A172 (cell line): ENCODE measurements around a stretch of chr3.

DNA sequence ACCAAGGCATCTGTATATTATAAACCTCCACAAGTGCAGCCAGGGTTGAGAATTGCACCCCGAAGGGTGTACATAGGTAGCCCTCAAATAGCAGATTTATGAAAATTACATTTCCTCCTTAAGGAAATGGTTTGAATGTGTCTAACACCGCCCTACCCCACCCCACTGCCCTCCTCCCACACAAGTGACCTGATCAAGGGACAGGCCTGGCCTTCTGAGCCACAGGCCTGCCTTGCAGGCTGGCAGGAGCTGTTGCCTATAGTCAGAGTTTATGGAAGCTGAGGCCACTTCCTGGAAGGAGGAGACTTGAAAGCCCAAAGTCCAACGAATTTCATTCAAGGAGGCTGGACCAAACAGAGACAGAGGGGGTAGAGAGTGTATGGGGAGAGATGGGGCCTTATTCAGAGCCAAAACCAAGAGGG lies 100.6 kb upstream of the HES1 start:
- RAMPAGE, long total RNA = no peak

DNA sequence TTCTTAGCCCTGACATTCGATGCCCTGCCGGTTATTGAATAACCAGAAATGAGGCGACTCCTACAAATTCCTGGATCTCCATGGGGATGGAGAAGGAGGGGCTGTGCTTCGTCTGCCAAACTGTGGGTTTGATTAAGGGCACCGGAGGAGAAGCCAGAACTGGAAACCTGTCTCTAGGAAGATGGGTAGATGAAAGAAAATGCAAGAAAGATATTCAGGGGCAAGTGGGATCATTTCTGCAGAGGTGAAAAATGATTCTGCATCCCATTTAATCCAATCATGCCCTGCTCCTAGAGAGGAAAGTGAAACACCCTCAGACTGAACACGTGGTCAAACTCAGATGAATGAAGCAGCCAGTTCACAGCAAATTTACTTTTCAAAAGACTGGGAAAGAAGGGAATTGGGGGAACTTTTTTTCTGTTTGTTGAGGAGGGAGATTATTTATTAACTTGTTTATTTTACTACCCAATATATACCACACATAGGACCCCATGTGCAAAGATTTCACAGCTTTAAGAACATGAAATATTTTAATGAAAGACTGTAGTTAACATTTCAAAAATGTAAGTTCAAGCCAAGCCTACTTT lies 23.1 kb upstream of the HES1 start:
- RAMPAGE, long total RNA = no peak

DNA sequence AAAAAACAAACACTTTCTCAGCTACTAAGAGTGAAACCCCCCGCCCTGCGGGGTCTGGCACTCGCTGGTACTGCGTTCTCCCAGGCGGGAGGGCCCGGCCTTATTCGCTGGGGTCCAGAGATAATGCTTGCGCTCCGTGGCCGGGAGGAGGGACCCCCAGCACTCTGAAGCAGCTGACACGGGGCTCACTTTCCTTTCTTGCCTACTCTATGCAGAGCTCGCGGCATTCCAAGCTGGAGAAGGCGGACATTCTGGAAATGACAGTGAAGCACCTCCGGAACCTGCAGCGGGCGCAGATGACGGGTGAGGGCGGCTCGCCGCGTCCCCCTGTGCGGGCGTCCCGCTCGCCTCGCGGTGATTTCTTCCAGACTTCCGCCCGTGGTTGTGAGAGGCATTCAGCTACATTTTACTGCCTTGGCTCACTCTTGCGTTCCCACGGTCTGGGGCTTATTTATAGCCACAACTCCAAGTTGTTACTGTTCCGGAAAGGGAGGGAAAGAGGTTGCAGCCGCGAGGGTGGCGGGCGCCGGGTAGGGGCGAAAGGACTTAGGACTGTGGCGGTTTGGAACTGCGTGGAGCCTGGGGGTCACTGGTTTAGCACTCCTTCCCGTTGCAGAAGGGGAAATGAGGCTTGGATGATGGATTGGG lies 922 bp downstream of the HES1 start:
- RAMPAGE, long total RNA = no peak

DNA sequence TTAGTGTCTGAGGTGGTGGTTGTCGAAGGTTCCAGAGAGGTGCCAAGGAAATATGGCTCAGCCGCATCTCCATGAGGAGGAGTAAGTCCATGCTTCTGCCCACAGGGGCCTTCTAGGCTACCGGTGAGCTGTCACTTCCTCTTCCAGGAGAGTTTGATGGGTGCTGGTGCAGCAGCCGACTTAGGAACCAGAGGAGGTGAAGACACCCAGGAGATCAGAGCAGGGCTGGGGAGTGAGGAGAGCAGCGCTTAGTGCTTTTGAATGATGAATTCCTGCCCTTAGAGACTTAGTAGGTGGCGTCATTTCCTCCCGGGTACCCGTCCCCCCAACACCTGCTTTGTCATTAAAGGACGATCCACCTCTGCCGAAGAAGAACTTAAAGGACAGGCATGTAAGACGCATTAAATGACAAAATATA lies 67.5 kb downstream of the HES1 start:
- RAMPAGE, long total RNA = no peak

DNA sequence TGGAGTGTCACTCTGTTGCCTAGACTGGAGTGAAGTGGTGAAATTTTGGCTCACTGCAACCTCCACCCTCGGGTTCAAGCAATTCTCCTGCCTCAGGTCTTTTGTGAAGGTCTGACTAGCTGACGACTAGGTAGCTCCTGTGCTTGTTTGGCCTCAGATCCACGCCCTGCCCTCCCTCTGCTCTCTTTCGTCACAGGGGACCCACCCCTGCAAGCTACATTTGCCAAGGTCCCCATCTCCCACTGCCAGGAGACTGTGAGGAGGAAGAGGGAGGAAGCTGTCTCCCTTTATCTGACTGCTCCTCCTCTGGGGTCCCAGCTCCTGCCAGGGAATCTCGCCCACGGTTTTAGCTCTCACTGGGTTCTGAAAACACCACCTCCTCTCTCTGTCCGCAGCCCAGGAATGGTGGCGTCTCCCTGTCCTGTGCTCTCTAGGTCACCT lies 83.8 kb downstream of the CPN2 start:
- RAMPAGE, long total RNA = no peak

DNA sequence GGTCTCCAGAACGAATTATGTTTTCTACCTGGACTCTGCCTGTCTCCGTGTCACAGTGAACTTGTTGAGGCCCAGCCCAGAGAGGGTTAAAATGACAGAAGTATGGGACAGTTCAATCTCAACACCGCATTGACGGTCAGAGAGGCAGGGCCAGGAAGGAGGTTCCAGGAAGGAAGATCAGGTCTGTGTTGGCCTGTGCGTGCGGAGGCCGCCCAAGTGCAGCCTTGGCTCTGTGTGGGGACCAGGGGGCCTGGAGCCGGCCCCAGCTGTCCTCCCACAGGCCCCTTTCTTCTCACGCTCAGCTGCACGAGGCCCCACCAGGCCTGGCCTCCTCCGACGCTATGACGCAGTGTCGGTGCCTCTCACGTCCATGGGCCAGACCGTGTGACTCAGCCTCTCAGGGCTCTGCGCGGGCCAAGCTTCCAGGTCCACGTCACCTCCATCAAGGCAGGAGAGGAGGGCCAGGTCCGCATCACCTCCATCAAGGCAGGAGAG lies 83.3 kb downstream of the CPN2 start:
- RAMPAGE, long total RNA = no peak

- RAMPAGE, long total RNA = no peak
Observed at GRCh38 chr3:194313589-194313993, 37.5 kb downstream of the CPN2 start.

DNA sequence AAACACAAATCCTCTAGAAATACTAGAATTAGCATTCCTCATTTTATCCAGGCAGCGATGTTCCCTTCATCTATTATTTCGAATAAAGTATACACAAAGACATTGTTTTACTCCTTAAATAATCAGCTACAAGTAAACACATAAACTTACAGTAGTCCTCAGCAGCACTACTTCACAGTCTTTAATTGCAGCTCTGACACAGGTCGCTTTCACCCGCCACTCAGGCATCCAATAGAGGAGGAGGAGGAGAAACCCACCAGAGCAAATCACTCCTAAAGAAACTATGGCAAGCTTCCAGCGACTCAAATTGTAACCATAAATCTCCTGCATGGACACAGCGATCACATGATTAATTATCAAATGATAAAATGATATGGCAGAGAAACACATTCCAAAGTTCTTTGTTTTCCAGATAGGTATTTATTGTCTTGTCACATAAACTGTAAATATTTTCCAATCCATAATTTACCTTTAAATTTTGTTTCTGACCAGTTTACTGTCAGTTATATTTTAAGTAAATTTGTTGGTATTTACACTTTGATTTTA lies 26.2 kb downstream of the ATP13A3 start:
- RAMPAGE, long total RNA = no peak

- RAMPAGE, long total RNA = no peak
Observed at GRCh38 chr3:194577867-194578495, 55.2 kb downstream of the TMEM44 start.

GRCh38 chr3:194587046-194587736 lies 46.0 kb downstream of the TMEM44 start:
- RAMPAGE, long total RNA = no peak

DNA sequence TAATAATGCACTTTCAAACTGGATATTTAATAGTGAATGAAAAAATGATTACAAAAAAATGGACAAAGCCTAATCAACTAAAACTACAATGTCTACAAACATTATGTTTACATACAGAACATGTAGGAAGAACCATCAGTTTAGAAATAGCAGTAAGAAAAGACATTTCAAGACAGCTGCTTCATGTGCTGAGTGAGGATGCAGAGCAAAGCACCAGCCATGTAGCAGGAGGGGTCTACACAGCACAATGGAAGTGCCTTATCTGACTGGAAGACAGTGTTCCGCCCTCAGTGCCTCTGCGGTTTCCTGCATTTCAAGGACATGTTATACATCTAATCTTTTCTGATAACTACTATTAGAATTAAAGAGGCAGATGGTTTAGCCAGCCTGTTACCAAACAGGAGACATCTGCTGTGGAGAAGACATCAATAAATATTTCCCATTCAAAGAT lies 10.7 kb downstream of the LSG1 start:
- RAMPAGE, long total RNA = no peak

DNA sequence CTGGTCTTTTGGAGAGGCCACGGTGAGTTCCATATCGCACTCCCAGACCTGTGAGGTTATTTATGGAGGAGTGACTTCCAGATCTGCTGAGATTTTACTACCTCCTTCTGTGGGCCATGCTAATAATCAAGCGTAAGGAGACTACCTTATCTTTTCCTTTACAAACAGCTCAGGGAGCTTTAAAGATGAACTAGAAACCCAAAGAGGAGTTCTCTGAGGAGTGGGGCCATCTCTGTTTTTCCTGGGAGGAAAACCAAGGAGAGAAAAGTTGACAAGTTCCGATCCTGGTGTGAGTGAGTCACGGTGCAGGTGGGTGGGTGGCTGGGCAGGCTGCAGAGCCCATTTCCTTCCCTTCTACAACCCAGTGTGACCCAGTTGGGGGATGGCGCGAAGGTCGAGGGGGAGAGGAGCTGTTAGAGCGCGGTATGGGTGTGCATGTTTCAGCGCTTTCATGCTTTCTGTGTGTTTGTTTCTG lies 3.6 kb downstream of the FAM43A start:
- RAMPAGE, long total RNA = no peak

GRCh38 chr3:195005295-195005619 lies 265.7 kb downstream of the XXYLT1 start:
- RAMPAGE, long total RNA = no peak

DNA sequence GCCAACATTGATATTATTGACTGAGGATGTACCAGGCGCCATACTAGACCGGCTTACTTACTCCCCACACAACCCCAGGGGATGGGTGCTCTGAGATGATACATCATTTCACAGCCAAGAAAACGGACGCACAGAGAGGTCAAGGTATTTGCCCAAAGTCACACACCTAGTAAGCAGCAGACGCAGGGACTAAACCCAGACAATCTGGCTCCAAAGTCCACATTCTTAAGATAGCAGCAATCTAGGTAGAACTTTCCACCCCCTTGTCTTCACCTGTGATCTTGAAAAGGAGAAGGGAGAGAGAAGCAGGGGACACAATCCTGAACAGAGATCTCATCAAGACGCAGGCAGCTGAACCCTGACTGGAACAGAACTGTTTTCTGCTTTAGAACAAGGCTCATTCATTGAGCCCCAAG lies 200.6 kb downstream of the XXYLT1 start:
- RAMPAGE, long total RNA = no peak

DNA sequence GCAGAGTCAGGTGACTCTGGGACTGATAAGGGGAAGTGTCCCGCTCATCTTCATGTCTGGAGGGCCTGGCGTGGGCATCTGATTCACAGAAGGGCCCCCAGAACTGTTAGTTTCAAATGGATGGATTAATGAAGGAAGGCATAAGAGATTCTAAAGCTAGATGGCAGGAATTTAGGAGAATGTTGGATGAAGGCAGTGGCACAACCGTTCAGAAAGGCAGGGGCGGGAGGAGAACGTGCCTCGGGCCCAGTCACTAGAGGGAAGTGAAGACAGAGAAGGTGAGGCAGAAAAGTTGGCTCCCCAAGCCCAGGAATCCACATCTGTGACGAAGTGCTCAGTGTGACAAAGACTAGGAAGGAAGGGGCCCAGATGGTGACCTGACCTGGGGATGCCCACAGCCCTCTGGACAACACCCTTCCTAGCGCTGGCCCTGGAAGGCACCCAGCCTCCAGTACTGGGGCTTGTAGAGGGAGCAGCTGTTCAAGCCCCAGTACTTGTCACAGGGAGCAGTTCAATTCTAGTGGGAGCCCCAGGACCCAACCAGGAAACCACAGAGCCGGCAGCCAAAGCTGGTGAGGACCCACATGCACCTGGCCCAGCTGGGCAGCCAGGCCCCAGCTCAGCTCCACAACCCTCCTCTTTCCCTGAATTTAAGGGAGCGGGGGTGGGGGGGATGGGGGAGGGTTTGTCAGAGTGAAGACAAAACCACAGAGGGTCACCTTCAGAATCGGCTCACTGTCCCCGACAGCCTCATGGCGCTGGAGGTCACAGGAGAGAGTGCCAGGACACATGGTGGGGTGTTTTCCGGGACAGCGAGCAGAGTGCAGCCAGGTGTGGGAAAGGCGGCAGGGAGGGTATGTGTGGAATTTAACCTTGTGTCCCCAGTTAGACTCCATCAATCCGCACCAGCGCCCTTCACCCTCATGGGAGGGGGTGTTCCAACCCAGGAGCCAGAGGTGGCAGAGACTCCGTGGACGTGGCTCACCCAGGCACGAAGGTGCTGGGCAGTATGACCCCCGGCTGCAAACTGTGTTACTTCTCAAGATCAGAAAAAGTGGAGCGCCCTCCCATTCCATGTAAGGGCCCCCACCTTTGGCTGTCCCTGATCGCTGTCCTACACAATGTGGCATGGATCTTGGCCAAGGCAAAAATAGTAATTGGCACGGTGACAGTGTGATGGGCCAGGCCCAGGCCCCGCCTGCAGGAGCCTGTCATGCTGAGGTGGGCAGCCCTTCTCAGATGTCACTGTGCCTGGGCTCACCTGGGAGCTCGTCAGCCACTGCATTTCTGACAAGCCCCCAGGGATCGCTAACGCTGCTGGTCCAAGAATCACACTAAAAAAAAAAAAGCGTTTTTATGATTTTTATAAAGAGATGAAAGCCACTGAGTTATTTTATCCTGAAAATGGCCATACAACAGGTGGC lies 190.6 kb downstream of the XXYLT1 start:
- RAMPAGE, long total RNA = no peak

DNA sequence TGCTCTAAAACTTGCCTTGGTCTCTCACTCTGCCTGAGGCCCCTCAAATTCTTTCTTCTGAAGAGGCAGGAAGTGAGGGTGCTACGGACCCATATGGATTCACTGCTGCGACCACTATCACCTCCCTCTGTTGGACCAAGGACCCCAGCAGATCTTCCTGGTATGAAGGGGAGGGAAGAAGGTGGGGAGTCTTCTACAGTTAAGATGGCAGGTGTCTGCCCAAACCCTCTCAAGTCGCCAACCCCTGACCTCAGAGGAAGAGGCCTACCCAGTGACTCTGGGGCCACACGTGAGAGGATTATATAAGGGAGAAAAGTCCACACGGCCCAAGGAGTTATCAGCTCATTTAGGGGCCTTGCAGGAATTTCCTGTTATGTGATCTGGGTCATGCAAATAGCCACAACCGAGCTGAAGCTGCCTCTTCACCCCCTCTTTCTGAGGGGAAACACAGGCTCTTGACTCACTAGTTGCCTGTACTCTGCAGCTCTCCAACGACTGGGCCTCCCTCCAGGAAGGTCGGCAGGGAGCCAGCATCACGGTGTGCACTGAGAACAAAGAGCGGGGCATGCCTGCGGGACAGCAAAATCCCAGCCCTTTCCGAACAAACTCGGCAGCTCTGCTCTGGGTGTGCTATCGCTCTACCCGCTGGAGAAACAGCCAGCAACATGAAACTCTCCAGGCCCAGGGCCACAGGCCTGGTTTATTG lies 116.0 kb downstream of the XXYLT1 start:
- RAMPAGE, long total RNA = no peak

GRCh38 chr3:195209451-195210671 lies 61.1 kb downstream of the XXYLT1 start:
- RAMPAGE, long total RNA = no peak

DNA sequence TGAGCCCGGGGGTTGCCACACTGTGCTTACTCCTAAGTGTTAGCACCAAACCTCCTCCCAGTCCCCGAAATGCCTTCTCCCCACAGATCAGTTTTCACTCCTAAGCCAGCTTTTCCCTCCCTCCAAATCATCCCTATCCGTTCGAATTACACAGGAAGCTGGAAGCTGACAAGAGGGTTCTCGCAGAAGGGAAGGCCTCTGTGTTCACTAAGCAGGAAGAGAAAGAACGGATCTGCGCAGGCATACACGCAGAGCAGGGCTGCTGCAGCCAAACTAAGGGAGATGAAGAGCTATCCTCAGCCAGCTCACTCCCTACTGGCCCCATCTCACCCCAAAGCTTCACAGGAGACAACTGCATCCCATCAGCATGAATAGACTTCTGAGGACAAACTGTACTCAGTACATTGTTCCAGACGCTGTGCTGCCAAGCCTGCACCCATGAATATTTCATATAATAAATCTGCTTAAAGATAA lies 32.3 kb downstream of the XXYLT1 start:
- RAMPAGE, long total RNA = no peak

- RAMPAGE, long total RNA = no peak
Observed at GRCh38 chr3:195243649-195244117, 27.3 kb downstream of the XXYLT1 start.

GRCh38 chr3:195286467-195287081 lies 15.6 kb upstream of the XXYLT1 start:
- RAMPAGE, long total RNA = no peak